Non-pigmented ciliary epithelial cell (primary cell): ENCODE data around the gene FBL.

DNA sequence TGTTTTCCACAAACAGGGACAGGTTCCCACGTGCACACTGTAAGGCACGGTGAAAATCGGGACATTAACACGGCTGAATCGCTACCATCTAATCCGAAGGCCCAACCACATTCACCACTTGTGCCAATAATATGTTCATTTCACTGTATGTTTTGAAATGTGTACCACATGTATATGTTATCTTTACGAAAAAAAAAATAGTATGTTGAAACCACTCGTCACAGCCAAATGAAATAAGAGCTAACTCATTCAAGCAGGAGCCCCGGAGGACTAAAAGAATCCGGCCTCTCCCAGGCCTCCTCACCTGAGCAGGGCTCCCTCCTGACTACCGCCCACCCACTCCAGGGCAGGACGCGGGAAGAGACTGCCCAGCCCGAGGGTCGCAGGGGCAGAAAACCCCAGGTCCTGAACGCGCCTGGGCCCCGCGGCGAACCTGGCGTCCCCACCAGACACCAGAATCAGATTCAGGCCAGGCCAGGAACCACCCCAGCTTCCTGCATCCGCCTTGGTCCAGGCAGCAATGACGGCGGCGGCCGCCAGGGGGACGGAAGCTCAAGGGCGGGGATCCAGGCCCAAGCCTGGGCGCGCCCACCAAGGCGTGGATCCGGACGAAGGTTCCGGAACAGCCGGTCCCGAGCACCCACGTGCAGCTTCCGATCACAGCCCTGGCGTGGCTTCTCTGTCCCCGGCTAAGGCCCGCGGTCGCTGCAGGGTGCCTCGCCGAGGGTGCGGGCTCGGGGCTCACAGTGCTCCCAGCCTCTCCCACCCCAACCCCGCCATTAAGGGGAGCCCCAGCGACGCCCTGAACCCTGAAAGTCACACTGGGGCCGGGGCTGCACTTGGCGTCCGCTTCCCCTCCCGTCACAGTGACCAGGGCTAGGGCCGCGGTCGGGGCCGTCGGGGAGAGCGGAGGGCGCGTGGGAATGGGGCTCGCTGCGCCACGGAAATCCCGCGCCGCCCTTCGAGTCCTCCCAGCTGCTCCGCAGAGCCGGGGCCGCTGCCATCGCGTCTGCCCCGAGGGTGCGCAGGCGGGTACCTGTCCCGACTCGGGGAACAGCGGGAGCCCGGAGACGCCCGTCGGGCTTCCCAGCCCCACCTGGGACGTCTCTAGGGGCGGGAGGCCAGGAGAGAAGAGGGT lies 3.6 kb downstream of the LGALS7 start:
- RRBS, result 4% methylated on average over 3 of the region's 86 CpGs

- RRBS, result 82% methylated on average over 6 of the region's 19 CpGs
Measured at GRCh38 chr19:38808678-38809199, 4.0 kb downstream of the LGALS4 start.

- RRBS, result 3% methylated on average over 14 of the region's 66 CpGs
Measured at GRCh38 chr19:39031185-39032165, 874 bp downstream of the FBXO27 start.

GRCh38 chr19:39166575-39167079 lies 30.1 kb upstream of the NCCRP1 start:
- RRBS, result no CpG with 5 or more reads among the region's 11 CpGs

GRCh38 chr19:39308265-39309112 lies 12.2 kb downstream of the LRFN1 start:
- RRBS, result 14% methylated on average over 5 of the region's 43 CpGs

- RRBS, result no CpG with 5 or more reads among the region's 9 CpGs
Measured at GRCh38 chr19:39310399-39310933, 10.2 kb downstream of the LRFN1 start.

GRCh38 chr19:39335113-39335926 lies 523 bp downstream of the GMFG start:
- RRBS, result 63% methylated on average over 4 of the region's 17 CpGs

GRCh38 chr19:39372096-39372990 lies 18.6 kb downstream of the PAF1 start:
- RRBS, result no CpG with 5 or more reads among the region's 8 CpGs

- RRBS, result no CpG with 5 or more reads among the region's 7 CpGs
Measured at GRCh38 chr19:39390053-39390418, 870 bp downstream of the PAF1 start.

DNA sequence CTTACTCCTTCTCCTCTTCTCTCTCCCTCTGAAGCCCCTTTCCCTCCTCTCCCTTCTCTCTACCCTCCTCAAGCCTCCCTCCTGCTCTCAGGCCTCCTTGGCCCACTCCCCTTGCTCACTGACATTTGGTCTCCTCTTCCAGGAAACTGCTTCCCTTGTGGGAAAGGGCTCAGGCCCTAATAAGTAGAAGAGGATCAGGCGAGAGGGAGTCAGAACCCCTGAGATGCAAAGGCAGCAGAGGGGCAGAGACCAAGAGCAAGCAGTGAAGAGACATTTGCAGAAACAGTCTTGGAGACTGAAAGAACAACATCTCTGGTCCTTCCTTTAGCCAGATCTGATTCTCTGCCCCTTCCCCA lies 1.9 kb upstream of the PLEKHG2 start:
- RRBS, result no CpG with 5 or more reads among the region's 1 CpG

DNA sequence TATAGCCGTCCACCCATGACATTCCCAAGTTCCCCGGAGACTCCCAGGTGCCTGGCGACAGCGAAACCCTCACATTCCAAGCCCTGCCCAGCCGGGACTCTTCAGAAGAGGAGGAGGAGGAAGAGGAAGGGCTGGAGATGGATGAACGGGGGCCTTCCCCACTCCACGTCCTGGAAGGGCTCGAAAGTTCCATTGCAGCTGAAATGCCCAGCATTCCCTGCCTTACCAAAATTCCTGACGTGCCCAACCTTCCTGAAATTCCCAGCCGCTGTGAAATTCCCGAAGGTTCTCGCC lies 10.2 kb downstream of the PLEKHG2 start:
- RRBS, result 89% methylated on average over 4 of the region's 12 CpGs

DNA sequence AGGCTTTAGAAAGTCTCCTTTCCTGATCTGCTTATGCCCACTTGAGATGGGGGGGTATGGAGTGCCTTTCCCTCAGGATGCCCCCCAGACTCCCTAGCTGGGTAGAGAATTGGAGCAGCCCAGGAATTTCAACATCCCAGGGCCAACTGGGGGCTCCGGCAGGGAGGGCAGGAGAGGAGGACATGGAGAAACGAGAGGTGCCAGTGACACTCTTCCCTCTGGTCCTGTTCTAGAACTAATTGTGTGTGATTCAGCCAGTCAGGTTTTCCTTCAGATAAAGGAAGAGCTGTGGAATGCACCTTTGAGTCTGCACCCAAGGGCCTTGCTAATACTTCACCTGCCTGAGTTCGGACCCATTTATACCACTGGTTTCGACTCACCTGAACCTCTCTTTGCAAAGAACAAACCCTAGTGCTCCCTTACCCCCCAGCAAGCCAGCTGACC lies 13.1 kb upstream of the TIMM50 start:
- RRBS, result no CpG with 5 or more reads among the region's 4 CpGs

- RRBS, result no CpG with 5 or more reads among the region's 18 CpGs
Measured at GRCh38 chr19:39479357-39480176, 1.1 kb upstream of the TIMM50 start.

- RRBS, result no CpG with 5 or more reads among the region's 20 CpGs
Measured at GRCh38 chr19:39481405-39482141, 935 bp downstream of the TIMM50 start.

DNA sequence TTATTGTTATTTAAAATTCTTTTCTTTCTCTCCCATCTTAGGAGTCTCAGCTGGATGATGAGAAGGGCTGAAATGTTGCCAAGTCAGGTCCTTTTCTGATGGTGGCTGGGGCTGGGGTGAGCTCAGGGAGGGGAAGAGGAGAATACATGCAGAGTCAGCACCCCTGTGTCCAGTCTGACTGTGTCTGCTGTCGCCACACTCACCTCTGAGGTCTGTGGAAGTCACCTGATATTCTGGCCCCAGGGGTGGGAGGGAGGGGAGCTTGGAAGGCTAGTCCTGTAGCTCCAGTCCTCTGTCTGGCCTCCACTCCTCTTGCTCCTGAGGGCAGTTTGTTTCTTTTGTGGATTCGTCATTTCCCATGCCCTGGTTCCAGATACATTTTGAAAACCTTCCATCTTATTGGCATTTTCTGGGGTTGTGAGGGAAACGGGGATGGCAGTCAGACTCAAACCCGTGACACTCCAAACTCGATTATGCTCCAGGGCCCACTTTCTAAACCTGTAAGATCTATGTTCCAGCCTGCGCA lies 5.2 kb downstream of the SELENOV start:
- RRBS, result no CpG with 5 or more reads among the region's 6 CpGs

- RRBS, result 2% methylated on average over 24 of the region's 72 CpGs
Measured at GRCh38 chr19:39845530-39846605, at the start of gene FBL. FBL (minus strand) TSS chr19:39846379.

DNA sequence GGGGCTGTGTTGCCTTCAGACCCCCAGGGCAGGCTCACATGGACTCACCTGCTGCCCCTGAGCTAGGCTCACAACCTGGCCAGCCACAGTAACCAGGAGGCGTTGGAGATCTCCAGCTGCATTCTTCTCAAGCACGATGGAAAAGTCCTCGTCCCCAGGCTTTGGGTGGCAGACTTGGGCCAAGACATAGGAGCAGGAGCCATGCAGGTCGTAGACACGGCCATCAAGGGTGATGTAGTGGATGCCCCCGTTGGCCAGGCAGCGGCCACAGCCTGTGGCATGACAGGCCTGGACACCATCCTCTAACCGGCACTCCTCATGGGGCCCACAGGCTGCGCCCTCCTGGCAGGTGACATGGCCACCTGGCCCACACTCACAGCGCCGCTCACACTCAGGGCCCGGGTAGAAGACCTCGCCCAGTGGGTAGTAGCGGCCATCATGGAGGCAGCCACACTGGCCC lies 27.0 kb upstream of the FBL start:
- RRBS, result 94% methylated on average over 5 of the region's 14 CpGs

DNA sequence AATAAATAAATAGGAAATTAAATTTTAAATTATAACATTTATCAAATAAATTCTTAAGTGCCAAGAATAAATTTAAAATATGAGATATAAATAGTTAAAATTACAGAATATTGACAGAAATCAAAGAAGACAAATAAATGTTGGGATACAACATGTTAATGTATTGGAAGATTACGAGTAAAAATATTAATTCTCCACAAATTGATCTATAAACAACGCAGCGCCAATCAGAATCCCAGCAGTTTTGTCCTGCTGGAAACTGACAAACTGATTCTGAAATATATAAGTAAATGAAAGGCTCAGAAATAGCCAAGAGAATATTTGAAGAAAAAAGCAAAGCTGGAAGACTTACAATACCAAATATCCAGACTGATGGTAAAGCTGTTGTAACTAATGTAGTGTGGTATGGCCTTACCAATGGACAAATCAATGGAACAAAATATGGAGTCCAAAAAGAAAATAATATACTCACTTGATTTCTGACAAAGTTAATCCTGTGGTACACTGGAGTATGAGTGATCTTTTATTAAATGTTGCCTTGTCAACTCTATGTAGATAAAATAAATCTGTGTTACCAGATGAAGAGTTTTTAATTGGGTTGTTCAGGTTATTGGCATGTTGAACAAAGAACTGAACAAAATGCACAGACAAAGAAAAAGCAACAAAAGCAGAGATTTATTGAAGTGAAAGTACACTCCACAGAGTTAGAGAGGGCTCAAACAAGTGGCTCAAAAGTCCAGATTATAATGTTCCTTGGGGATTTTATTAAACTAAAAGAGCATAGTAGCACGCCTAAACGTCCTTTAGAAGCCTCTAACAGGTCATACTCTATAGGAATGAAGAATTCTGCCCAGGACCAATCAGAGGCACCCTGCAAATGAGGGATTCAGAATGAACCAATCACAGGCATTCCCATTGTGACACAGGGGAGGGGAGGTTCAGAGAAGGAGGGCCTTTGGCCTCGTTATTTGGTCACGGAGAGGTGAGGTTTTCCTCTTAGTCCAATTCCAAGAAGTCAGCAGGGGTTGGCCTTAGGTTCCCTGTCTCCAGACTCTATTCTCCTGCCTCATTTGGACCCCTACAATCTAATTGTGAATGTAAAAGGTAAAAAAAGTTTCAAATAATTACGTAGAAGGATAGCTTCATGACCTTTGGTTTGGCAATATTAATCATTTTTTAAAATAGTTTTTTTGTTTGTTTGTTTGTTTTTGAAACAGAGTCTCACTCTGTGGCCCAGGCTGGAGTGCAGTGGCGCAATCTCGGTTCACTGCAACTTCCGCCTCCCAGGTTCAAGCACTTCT lies 12.7 kb downstream of the PSMC4 start:
- RRBS, result no CpG with 5 or more reads among the region's 11 CpGs

- RRBS, result no CpG with 5 or more reads among the region's 18 CpGs
Measured at GRCh38 chr19:40204262-40204696, 13.1 kb downstream of the MAP3K10 start.

GRCh38 chr19:40284194-40285002 lies 747 bp downstream of the AKT2 start:
- RRBS, result 1% methylated on average over 12 of the region's 41 CpGs